AG04450 (cell line): ENCODE measurements around a stretch of chr21.

DNA sequence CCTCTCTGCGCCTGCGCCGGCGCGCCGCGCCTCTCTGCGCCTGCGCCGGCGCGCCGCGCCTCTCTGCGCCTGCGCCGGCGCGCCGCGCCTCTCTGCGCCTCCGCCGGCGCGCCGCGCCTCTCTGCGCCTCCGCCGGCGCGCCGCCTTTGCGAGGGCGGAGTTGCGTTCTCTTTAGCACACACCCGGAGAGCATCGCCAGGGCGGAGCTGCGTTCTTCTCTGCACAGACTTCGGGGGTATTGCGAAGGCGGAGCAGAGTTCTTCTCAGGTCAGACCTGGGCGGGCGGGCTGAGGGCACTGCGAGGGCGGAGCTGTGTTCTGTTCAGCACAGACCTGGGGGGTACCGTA, 63.7 kb downstream of the PRMT2 start:
- CAGE, long polyA plus RNA, result no peak
- RRBS, result no CpG with 5 or more reads among the region's 49 CpGs